Thyroid gland (tissue), 7 donors: Measurements from ENCODE around the genes ZNF708, ZNF676 and ZNF729.

DNA sequence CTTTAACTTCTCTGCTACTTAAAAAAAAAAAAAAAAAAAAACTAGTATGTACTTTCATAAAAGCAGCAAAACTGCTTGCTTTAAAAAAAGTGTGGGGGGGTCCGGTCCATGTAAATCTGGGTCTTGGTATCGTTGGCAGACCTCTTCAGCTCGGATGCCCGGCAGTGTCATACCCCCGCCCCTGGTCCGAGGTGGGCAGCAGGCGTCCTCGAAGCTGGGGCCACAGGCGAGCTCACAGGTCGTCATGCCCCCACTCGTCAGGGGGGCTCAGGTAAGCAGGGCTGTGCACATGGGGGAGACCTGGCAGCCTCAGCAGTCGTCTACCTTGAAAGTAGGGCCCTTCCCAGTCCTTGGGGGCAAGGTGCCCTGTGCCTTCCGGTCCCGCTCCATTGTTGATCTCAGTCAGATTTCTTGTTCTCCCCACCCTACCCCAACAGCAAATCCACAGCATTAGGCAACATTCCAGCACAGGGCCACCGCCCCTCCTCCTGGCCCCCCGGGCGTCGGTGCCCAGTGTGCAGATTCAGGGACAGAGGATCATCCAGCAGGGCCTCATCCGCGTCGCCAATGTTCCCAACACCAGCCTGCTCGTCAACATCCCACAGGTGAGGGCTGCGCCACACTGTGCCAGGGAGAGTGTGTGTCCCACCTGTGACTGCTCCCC lies 19.6 kb downstream of the TSSK6 start:
- PRO-cap, 2 experiments = no peak in any of the 2 experiments
- RAMPAGE, long total RNA, 5 experiments = no peak in any of the 5 experiments

DNA sequence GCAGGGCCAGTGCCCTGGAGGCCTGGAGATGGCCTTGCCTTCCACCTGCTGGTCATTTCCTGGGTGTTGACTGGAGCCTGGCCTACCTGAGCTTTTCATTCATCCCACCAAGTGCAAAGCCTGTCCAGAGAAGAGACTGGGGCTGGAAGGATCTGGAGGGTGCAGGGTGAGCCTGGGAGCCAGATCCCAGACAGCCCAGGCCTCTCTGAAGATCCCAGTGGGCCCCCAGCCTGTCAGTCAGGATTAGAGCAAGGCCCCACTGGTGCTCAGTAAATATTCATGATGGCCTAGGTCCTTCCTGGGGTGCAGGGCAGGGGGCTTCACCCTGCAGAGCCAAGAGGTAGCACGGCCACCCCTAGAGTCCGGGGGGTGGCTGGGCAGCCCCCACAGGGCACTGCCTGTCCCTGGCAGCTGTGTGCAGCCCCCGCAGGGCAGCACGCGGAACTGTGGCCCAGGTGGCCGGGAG lies 3.3 kb upstream of the YJEFN3 start:
- PRO-cap, 2 experiments = no peak in any of the 2 experiments
- RAMPAGE, long total RNA, 5 experiments = no peak in any of the 5 experiments

DNA sequence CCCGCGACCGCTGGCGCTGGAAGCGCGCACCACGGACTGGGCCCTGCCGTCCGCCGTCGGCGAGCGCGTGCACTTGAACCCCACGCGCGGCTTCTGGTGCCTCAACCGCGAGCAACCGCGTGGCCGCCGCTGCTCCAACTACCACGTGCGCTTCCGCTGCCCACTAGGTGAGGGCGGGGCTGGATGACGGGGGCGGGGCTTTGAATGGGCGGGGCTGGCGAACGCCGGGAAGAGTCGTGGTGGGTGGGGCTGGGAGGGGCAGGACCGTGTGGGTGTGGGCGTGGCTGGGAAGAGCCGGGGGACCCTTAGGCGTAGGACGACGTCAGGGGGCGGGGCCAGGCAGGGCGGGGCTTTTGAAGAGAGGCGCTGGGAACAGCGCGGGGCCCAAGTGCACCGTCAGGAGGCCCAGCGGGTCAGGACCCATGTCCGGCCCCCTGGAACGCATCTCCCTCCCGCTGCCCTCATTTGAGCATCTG lies 2.3 kb downstream of the CILP2 start:
- PRO-cap, 2 experiments = no peak in any of the 2 experiments
- RAMPAGE, long total RNA, 5 experiments = no peak in any of the 5 experiments

DNA sequence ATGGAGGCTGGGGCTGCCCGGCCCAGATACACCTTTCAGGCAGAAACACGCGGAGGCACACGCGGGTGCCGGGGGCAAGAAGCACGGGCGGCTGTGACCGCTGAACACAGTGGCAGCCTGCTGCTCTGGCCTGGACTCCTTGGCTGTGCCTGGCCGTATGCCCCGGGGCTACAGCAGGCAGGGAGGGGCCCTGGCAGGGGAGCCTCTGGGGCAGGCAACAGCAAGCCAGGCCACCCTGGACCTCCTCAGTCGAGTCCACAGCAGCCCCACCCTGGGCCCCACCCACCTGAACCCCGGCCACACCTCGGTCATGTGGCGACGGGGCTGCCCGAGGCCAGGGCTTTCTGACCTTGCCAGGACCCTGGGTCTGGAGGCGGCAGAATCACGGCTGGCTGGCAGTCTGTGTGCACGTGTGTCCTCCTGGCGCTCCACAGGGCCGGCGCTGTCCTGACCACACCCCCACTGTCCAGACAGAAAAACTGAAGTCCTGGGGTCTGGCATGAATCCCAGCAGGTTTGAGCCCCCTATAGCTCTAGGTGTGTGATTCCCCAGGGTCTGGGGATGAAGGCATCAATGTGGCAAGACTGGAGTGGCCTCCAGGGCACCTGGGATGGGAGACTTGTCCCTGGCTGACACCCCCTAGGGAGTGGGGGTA lies 8.8 kb downstream of the CILP2 start:
- PRO-cap, 2 experiments = no peak in any of the 2 experiments
- RAMPAGE, long total RNA, 5 experiments = no peak in any of the 5 experiments

DNA sequence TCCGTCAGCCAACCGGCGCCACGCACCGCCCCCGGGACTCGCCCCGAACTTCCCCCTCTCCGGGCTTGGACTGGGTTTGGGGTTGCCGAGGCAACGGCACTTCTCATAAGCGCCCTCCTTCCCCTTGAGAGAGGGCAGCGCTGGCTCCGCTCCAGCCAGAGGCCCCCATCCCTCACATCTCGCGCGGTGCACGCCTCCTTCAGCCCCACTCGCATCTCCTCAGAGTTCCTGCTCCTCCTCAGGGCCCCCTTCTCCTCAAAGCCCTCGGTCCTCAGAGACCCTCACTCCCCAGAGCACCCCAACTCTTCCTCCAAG lies 283 bp upstream of the PBX4 start:
- PRO-cap, 2 experiments = peak in 2 of 2 experiments; most common plus-strand start position 62 of the sequence (in 1)
- RAMPAGE, long total RNA, 5 experiments = no peak in any of the 5 experiments

DNA sequence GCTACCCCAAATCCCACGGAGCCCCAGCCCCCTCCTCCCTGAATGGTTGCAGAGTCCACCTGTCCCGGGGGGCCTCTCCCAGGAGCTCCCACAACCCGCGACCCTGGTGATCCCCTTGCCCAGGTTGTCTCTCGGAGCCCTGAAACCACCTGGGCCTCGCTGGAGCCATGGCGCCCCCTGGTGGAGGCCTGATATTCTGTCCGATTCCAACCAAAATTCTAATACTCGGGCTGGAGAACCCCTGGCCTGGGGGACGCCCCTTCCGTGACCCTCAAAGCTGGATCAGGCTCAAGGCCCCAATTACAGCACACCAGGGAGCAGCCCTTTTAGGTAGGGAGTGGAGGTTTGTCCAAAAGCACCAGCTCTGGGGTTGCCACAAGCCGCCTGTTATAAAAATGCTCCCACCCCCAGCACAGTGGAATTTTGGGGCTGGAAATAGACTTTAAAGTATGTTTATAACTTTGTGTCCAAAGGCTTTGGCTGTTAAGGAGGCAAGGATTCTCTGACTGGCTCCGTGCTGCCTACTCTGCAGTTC lies 456 bp upstream of the GMIP start:
- PRO-cap, 2 experiments = no peak in any of the 2 experiments
- RAMPAGE, long total RNA, 5 experiments = no peak in any of the 5 experiments

DNA sequence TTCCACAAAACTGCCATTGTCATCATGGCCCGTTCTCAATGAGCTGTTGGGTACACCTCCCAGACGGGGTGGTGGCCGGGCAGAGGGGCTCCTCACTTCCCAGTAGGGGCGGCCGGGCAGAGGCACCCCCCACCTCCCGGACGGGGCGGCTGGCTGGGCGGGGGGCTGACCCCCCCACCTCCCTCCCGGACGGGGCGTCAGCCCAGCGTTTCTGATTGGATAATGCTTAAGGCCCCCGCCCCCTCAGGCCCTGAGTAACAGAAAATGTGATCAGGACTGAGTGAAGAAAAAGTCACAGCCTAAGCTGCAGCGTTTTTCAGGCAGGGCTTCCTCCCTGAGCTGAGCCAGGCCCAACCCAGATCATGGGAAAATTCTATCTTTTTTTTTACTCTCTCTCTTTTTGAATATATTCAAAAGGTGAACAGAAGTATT lies 14.5 kb upstream of the ZNF486 start:
- PRO-cap, 2 experiments = no peak in any of the 2 experiments
- RAMPAGE, long total RNA, 5 experiments = no peak in any of the 5 experiments

DNA sequence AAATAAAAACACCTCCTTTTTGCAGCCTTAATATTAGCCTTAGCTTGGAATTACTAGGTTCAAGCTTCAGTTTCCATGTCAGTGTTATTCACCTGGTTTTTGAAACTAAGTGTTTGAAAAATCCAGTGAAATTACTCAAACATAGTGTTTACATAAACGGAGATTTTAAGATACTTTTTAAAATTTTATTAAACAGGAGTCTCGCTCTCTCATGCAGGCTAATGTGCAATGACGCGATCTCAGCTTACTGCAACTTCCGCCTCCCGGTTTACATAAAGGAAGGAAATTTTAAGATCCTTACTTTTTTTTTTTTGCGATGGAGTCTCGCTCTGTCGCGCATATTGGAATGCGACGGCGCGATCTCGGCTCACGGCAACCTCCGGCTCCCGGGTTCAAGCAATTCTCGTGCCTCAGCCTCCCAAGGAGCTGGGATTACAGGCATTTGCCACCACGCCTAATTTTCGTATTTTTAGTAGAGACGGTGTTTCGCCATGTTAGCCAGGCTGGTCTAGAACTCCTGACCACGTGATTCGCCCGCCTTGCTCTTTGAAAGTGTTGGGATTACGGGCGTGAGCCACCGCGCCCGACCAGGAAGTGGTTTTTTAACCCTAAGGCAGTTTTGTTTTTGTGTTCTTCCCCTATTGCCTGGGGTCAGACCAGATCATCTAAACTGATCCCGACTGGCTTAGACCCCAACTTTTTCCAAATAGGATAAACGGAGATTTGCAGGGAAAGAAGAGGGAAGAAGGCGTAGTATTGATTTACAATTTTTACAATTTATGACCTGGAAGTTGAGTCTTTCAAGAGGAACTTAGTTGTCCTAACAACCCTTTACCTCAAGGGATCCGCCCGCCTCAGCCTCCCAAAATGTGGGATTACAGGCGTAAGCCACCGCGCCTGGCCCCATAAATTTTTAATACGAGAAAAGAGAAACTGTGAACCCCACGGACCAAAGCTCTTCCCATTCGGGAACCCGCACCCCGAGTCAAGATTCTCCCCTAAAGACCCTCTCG lies 142.1 kb downstream of the ZNF737 start:
- PRO-cap, 2 experiments = peak in 1 of 2 experiments; most common plus-strand start position 339 of the sequence (in 1); most common minus-strand start position 270 of the sequence (in 1)
- RAMPAGE, long total RNA, 5 experiments = start-site peak on the minus strand in 3 of 5 experiments, centred at positions 512 to 518 of the sequence, 46 to 103 reads per replicate

DNA sequence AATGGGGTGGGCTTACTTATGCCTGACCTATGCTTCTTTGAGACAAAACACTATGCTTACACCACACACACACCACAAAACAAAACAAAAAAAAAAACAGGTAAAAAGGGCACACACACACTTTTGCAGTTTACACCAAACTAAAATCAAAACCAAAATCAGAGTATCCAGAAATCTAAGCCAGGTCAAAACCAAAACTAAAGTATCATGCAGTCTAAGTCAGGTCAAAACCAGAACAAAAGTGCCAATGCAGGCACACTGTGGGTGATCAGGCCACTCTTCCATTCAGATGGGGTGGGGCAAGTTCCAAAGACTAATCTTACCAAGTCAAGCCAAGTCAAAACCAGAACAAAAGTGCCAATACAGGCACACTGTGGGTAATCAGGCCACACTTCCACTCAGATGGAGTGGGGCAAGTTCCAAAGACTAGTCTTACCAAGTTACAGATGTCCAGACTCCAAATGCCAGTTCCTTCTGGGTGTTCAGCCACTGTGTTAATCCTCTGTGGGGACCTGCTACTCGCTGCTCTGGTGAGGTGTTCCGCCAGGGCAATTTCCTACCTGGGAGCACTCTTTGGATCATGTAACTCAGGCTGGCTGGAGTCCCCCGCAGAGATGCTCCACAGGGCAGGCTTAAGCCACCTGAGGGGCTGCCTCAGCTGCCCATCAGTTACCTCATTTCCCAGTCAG lies 134.0 kb downstream of the ZNF737 start:
- PRO-cap, 2 experiments = no peak in any of the 2 experiments
- RAMPAGE, long total RNA, 5 experiments = no peak in any of the 5 experiments

GRCh38 chr19:20667550-20667933 lies 6.2 kb upstream of the ZNF626 start:
- PRO-cap, 2 experiments = no peak in any of the 2 experiments
- RAMPAGE, long total RNA, 5 experiments = no peak in any of the 5 experiments

DNA sequence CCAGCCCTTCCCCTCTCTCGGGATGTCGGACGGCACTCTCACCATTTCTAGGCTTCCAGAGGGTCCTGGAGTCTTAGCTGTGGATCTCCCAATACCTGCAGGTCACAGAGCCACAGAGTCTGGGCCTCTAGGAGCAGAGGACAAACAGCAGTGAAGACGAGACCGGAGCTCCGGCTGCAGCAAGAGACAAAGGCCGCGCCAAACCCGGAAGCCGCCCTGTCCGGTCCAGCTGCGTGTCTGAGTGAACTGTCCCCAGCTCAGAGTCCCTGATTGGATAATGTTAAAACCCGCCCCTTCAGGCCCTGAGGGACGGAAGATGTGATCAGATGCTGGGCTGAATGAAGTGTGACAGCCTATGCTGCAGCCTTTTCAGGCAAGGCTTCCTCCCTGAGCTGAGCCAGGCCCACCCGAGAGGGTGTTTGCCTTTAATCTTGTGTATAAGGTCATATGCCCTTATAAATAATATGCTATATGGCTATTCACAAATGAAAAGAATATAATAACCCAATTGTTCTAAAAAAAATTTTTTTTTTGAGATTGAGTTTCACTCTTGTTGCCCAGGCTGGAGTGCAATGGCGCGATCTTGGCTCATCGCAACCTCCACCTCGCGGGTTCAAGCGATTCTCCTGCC lies at the start of gene ZNF708:
ZNF708 (minus strand) TSS at position 243 of the 631 bp plus-strand sequence.
- PRO-cap, 2 experiments = peak in 2 of 2 experiments; most common plus-strand start position 353 of the sequence (in 1); most common minus-strand start position 239 of the sequence (in 1)
- RAMPAGE, long total RNA, 5 experiments = start-site peak on the minus strand in 3 of 5 experiments, centred at positions 166 to 199 of the sequence, 281 to 496 reads per replicate

GRCh38 chr19:21494337-21494737 lies 11.1 kb upstream of the ZNF429 start:
- PRO-cap, 2 experiments = no peak in any of the 2 experiments
- RAMPAGE, long total RNA, 5 experiments = no peak in any of the 5 experiments

- PRO-cap, 2 experiments = peak in 1 of 2 experiments; most common plus-strand start chr19:21568213 (in 1); most common minus-strand start chr19:21567914 (in 1)
- RAMPAGE, long total RNA, 5 experiments = no peak in any of the 5 experiments
Measured at GRCh38 chr19:21567518-21568455, 62.4 kb downstream of the ZNF429 start.

DNA sequence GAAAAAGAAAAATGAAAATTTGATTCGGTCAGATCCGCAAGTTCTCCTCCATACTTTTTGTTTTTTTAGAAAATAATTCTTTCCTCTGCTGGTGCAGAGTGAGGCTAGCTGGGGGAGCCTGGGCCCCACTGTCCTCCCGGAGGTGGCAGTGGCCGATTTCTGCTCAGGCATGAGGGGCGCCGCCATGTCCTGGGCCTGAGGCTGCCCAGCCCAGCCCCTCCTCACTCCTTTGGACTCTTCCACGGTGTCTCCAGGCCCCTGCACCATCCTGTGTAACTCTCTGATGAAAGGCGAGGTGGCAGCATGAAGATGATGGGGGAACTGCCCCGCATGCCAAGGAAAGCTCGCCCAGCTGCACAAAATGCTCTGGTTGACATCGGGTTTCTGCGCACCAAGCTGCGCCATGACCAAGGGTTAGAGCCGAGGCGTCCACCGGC lies 58.2 kb downstream of the ZNF100 start:
- PRO-cap, 2 experiments = no peak in any of the 2 experiments
- RAMPAGE, long total RNA, 5 experiments = no peak in any of the 5 experiments

- PRO-cap, 2 experiments = peak in 2 of 2 experiments; most common plus-strand start chr19:22010126 (in 1); most common minus-strand start chr19:22010098 (in 1)
- RAMPAGE, long total RNA, 5 experiments = no peak in any of the 5 experiments
Measured at GRCh38 chr19:22009973-22010355, 779 bp downstream of the ZNF208 start.

DNA sequence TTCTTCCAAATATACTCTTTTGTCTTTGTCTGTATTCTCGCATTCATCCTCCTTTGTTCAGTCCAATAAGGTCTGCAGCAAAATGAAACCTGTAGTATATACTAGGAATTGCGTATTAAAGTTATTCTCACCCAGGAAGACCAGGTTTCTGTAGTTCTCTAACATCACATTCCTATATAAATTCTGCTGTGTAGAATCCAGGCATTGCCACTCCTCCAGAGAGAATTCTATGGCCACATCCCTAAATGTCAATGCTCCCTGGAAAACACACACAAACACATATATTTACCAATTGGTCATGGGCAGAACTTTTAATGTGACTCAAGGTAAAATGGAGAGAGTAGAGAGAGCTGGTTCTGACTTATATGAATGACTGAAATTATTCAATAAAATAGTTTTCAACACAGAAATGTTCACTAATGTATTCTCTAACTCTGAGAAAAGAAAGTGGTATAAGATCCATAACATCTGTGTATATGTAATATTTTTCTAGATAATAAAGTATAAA lies at the start of gene ZNF676:
ZNF676 (minus strand) TSS at position 483 of the 508 bp plus-strand sequence.
- PRO-cap, 2 experiments = no peak in any of the 2 experiments
- RAMPAGE, long total RNA, 5 experiments = no peak in any of the 5 experiments

- PRO-cap, 2 experiments = peak in 1 of 2 experiments; most common plus-strand start chr19:22286443 (in 1); most common minus-strand start chr19:22286274 (in 1)
- RAMPAGE, long total RNA, 5 experiments = no peak in any of the 5 experiments
Measured at GRCh38 chr19:22286172-22286493, at the start of gene ZNF729. Gene ZNF729, plus strand, starts transcription at chr19:22286441.

- PRO-cap, 2 experiments = no peak in any of the 2 experiments
- RAMPAGE, long total RNA, 5 experiments = no peak in any of the 5 experiments
Measured at GRCh38 chr19:22427119-22427385, 4.9 kb upstream of the ZNF98 start.

DNA sequence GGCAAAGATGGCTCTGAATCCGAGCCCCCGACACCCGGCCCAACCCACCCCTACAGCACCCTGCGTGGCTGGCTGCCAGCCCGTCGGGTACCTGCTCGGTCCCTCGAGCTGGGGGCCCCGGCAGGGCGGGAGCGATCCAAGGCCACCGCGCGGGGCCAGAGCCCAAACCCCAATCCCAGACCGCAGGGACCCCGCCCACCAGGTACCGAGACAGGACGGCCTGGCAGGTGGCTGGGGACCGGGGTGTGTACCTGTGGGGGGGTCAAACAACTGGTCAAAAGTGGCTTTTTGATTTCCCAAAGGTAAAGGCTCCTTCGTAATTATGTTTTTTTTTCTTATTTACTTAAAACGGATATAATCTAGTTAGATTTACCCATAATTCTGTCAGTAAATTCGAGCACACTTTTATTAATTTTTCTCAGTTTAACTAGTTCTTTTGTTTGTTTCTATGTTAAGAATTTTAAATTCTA lies 6.4 kb upstream of the ZNF98 start:
- PRO-cap, 2 experiments = peak in 2 of 2 experiments; most common minus-strand start position 175 of the sequence (in 2)
- RAMPAGE, long total RNA, 5 experiments = no peak in any of the 5 experiments

DNA sequence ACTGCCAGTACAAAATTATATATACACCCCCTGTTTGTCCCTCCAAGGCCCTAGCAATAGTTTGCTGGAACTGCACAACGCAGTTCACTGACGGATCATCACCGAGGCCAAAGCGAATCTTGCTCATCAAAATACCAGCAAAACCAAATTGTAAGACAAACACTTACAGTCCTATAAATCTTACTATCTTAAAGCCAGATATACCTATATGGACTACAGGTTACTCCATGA lies 104.4 kb upstream of the ZNF492 start:
- PRO-cap, 2 experiments = no peak in any of the 2 experiments
- RAMPAGE, long total RNA, 5 experiments = no peak in any of the 5 experiments